ENCODE measurements around a stretch of chr12.

DNA sequence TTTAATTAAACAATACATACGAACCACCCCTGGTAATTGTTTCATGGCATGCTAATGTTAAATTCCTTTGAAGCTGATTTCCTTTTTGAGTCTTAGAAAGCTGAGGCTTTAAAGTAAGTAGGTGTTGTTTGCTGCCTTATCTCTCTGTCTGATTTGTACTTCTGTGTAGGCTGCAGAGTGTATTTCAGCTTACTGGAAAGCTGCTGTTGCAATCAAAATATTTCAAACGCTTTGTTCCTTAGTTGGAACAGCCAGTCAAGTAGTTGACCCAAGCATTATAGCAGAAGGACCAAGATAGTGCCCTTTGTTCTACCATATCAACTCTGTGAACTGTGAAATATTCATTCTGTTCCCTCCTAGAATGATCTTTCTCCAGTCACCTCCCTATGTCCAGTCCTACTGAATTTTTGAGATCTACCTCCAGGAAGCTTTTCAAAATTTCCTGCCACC is 3.1 kb downstream of the PKP2 start:
- PRO-cap = no peak

GRCh38 chr12:33520990-33521438 is 81.4 kb upstream of the SYT10 start:
- PRO-cap = no peak

- PRO-cap = no peak
Measured at GRCh38 chr12:33945253-33945512, 77.1 kb upstream of the ALG10 start.

DNA sequence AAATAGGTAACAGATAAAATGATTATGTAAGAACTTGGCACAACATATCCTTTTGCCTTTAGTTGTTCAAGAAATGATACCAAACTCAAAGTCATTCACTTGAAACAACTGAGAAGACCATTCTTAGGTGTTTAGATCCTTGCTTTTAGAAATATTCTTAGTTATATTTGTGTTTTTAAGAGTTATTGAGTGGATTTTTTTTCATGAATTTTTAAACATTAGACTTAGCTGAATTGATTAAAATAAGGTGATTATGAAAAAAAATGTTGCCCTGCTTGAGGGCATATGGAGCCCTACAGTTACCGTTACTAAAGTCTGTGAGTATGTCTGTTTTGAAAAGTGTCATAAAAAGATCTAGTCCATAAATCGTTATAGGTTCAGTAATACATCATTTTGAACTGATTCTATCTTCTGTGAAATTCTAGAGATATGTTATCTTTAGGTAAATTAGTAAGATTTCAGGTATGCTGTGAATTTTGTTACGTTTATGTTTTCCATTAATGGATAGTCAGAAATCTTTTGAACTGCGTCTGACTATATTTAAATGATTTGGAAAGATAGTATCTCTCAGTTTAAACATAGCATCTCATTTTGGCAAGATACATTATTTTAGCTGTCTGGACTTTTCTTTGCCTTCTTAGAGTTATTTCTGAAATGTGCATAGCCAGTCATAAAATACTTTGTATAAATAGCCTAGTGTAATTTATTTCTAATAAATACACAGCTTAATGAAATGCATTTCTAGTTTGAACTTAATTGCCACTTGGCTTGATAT is 8.2 kb downstream of the ALG10 start:
- PRO-cap = no peak

DNA sequence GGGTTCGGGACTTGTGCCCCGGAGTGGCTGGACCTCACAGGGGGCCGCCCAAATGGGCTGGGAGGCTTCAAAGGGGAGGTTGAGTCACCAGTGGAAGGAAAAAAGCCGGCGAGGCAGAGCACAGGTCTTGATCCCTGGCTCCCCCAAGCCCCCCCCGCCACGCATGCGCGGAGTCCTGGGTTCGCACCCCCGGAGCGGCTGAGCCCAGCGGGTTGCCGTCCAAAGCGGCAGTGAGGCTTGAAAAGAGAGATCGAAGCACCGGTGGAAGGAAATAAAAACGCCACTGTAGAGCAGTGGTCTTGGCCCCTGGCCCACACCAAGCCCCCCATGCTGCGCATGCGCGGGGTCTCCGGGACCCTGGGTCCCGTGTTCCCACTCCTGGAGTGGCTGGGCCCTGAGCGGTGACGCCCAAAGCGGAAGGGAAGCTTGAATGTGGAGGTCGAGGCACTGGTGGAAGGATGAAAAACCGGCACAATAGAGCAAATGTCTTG is 313.6 kb downstream of the ALG10 start:
- PRO-cap = no peak

GRCh38 chr12:34348711-34349196 is 326.5 kb downstream of the ALG10 start:
- PRO-cap = no peak

DNA sequence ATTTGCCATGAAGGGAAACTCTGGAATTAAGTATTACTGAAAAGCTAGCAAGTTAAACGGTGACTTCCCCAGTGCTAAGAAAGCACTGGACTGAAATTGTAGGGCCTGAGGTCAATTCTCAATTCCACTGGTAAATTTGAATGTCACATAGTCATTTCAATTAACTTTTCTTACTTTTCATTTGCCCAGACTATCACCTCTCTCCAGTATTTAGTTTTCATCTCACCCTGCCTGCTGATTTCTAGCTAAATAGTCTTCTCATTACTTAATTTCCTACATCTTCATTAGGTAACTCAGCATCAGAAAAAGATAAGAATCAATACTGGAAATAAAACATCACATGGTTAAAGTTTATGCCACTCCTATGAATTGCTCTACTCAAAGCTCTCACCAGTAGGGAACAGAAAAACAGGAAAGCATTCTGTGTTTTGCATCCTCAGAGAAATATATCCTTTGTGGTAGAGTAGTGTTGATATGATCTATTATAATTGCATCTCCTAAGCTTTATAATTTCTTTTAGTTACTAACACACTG is 10.1 kb downstream of the CPNE8 start:
- PRO-cap = no peak

DNA sequence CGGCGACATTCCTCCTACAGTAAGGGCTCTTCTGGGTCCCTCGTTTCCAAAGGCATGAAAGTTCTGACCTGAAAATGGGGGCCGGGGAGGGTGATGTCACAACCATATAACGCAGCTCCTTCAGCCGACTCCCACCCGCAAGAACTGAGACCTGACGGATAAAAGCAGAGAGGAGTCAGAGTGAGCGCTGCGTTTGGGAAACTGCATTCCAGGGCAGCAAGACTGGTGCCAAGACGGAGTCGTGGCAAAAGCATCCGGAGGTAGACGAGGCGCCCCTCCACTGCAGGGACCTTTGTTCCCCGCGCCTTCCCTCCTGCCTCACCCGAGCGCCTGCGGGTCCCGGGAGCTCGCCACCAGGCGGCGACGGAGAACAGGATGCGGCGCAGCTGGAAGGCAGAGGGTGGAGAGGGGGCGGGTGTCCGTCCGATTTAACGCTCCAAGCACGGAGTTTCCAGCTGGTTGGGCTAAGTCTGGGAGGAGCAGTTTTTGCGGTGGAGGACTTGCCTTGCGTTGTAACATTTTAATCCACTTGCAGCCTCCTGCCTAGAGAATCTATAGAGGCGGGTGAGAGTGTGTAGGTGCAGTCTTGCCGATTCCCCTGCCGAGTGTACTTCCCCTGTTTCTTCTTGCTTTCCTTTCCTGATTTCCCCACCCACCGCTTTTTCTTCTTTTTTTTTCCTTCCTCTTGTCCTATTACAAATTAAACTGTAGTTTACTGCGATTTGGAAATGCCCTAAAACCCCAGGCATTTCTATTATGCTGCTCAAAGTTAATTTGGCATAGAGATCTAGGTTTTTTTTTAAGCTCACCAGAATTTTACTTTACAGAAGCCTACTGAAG is 1.3 kb upstream of the CPNE8 start:
- PRO-cap = bidirectional peak, plus-strand start at position 72 of the sequence, minus-strand start at position 68 of the sequence; bidirectional peak, plus-strand start at position 581 of the sequence, minus-strand start at position 332 of the sequence; unidirectional peak, minus-strand start at position 607 of the sequence

DNA sequence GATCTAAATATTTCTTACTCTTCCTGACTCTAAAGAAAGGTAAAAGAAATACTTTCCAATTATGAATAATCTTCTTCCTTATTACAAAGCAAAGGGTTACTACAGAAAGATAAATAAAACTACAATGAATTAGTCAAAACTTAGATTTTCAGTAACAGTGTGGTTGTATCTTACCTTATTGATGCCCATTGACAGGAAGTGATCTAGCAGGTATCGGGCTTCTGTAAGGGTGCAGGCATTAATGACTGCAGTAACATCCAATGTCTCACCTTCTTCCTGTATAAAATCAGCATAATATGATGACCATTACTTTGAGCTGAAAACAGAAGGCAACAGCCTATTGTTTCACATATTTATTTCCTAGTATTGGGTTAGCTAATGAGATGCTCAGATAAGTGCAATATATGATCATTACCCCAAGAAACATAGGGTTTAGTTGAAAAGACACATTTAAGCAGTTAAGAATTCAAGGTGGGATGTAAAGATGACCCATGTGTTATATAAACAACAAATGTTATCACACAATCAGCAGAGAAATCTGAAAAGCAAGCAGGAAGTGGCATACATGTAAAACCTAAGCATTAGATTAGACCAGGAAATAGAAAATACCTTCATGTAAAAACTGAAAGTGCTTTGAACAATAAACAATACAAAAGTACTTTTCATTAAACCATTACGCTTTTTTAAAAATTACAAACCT is 111.3 kb downstream of the KIF21A start:
- PRO-cap = no peak

- PRO-cap = no peak
Measured at GRCh38 chr12:39424184-39424756, 18.6 kb downstream of the KIF21A start.

DNA sequence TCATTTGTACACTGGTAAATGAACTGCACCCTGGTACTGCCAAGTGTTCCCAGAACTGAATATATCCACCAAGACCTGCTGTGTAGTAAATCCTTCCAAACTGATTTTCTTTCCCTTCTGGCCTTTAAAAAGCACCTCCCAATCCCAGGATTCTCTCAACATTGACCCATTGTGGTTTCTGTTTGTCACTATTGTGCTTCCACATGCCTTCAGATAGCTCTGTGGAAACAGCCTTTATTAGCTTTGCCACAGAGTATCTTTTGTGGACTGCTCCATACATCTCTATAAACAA is 954 bp upstream of the KIF21A start:
- PRO-cap = no peak

GRCh38 chr12:39467359-39467925 is 24.5 kb upstream of the KIF21A start:
- PRO-cap = no peak

DNA sequence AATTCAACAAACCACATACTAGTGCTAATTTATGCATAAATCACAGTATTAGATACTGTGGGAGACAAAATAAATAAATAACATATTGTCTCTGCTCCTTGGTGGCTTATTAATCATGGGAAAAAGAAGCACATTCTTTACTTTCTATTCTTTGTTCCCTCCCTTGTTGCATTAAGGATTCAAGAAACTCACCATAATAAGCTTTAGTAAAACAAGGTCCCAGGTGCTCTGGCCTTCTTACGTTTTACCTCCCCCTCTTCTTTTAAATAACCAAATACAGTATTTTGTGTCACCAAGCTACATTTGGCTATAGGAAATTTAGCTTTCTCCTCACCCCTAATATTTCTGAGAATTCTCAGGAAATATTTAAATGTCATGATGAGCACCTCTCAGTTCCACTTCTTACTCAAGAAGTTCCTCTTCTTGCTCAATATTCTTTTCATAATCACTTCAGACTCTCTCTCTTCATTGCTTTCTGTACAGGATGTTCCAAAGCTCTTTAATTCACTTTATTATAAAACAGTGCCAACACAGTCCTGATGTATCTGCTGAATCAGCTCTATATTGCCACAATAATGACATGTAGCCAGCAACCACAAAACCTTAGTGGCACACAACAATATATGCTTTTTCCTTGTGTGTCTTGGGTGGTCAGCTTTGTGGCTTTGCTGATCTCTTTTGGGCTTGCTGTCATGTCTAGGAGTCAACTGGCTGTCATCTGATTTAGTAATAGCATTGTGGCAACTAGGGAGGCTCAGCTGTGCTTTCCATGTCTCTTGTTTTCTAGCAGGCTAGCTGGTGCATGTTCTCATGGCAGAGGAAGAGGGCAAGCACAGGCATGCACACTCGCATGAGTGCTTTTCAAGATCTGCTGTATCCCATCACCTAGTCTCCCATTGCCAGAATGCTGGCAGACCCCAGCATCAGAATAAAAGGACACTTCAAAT is 52.6 kb upstream of the SLC2A13 start:
- PRO-cap = no peak

DNA sequence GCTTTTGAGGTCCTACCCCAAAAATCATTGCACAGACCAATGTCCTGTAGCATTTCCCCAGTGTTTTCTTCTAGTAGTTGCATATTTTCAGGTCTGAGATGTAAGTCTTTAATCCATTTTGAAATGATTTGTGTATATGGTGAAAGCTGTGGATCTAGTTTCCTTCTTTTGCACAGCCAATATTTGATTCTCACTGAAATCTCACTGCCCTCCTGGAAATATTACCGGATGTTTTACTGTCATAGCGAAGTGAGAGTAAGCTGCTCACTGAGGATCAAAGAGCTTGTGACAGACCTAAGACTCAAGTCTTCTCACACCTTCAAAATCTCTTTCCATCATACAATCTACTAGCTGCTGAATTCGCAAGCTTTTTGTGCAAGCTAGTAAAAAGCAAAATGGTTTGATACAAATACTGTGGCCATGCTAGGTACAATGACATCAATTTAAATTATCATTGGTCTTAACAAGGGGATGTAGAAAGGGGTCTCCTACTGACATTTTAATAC is 3.9 kb downstream of the LRRK2 start:
- PRO-cap = no peak

DNA sequence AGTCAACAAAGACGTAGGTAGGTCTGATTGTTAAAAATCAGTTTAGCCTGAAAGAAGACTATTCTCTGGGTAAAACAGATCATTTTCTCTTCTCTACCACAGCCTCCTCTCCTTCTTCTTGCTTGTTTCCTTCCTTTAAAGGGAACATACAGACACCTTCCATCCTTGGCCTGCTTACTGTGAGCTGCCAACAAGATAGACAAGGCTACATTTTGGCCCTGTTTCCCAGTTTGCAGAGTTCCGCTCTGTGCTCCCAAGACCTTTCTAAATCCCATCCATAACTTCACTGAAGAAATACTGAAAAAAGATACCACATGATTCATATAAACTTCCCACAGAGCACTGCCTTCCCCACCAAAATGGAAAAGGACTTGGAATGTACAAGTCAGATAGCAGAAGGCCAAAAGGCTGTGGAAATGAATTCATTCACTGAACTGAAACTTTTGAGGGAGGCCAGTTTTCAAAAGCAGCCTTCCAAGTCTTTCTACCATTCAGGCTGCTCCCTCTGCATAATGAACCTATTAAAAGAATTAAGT is 29.5 kb downstream of the PDZRN4 start:
- PRO-cap = no peak

DNA sequence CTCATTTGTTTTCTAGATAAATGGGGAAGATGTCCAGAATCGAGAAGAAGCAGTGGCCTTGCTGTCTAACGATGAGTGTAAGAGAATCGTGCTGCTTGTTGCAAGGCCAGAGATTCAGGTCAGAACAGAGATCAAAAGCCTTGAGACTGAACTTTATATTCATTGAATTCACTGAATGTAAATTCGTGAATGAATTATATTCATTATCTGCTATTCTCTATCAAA is 375.3 kb downstream of the PDZRN4 start:
- PRO-cap = no peak

- PRO-cap = no peak
Measured at GRCh38 chr12:42426538-42427206, 100.7 kb downstream of the PPHLN1 start.

DNA sequence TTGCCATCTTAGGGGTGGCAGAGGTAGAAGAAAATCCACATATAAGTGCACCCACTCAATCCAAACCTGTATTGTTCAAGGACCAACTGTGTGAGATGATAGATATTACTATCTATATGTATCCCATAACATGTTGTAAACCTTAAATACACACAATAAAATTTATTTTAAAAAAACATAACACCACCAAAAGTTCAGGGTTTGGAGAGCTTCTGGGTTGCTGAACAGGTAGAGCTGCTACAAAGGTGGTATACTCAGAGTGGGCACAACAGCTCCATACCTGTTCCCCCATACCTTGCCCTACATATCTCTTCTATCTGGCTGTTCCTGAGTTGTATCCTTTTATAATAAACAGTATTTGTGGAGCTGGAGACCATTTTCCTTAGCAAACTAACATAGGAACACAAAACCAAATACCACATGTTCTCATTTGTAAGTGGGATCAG is 107.8 kb downstream of the PPHLN1 start:
- PRO-cap = no peak

- PRO-cap = no peak
Measured at GRCh38 chr12:42464702-42465396, 124.7 kb downstream of the PRICKLE1 start.

- PRO-cap = no peak
Measured at GRCh38 chr12:43892375-43893218, 56.7 kb downstream of the TMEM117 start.

Data from SEM (cell line).